Diencephalon (tissue), 2 donors: ENCODE measurements around a stretch of chr3.

- RAMPAGE, long total RNA = no peak
Observed at GRCh38 chr3:107523432-107524478, 993 bp downstream of the BBX start.

DNA sequence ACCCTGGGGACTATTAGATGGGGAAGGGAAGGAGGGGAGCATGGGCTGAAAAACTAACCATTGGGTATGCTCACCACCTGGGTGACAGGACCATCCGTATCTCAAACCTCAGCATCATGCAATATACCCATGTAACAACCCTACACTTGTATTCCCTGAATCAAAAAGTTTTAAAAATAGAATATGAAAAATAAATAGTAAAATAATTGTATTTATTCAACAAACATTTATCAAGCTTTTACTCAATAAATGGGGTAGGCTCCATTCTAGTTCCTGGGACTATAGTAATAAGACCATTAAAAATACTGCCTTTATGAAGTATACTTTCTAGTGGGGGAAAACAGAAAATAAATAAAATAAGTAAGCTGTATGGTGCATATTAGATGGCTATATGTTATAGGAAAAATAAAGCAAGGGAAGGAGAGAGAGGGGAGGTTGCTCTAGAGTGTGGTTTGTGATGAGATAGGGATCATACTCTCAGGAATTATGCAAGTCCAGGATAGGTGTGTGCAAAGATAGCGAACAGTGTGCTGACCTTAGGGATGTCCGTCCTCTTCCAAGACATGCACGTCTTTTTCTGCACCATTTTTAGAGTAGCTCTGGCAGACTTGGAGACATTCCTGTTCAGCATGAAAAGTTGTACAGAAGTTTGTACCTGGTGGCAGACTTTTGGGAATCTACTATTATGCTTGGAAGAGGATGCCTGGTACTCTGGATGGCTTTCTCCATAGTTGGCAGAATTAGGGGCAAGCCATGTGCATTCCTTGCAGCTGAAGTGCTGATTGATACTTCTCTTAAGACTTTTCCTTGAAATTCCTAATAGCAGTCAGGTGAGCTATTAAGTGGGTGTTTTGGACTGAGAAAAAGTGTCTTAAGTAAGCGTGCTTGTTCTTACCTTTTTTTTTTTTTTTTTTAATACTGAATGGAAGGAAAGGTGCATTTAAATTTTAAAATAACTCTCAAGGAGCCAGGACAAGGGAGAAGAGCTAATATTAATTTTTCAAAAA is 26.5 kb downstream of the BBX start:
- RAMPAGE, long total RNA = no peak

GRCh38 chr3:107570140-107570955 is 47.6 kb downstream of the BBX start:
- RAMPAGE, long total RNA = no peak

DNA sequence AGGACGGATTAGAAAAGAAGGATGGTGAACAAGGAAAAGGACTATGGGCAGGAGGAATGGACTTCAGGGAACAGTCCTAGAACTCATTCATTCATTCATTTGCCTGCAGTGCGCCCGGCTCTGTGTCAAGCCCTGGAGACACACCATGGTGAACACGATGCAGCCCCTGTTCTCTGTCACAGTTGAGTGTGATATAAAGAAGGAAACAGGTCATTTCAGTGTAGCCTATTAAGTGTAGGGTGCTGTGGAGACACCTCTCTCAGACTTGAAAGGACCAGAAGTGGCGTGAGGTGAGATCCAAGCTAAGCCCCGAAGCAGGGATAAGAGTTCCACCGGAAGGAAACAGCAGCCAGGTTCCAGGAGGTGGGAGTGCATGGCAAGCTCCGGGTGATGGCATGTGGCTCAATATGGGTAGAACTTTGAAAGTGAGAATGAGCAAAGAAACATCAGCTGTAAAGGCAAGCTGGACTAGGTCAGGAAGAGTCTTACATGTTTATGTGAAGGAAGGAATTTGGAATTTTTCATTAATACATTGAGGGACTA is 176.2 kb downstream of the BBX start:
- RAMPAGE, long total RNA = no peak

DNA sequence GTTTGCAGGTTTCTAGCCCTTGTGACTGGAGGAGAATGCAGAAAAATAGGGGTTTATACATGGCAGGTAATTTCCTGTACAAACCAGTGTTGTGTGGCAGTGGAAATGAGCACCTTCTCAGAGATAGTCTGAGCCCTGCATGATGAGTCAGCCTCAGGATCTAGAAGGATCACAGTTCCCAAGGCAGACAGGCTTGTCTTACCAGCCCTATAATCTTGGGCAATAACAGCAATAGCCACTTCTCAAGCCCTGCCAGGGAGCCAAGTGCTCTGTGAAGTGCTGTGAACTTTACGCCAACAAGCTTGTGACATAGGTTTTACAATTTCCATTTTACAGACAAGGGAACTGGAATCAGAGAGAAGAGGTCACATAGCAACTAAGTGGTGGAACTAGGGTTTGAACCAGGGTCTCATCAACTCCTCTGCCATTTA is 89.4 kb downstream of the CD47 start:
- RAMPAGE, long total RNA = no peak

DNA sequence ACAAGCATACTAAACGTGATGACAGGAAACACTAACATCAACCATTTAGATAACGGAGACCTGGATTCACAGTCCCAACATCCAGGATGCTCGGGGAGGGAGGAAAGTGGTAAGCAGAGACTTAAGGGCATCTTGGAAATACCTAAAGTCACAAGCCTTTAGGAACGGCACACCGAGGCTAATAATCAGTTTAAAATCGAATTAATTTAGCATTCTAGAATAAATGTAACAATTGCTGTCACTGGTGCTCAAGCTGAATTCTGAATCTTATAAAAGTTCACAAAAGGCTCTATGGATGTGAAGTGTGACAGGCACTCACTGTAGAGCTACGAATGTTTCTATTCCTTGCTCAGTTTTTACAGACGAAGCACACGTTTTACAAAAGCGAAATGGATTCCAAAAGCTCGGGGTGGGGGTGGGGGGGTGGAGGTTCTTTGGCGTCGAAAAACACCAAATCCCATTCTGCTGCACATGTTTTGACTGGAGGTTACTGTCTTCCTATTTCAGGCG is 1.2 kb downstream of the CD47 start:
- RAMPAGE, long total RNA = no peak

DNA sequence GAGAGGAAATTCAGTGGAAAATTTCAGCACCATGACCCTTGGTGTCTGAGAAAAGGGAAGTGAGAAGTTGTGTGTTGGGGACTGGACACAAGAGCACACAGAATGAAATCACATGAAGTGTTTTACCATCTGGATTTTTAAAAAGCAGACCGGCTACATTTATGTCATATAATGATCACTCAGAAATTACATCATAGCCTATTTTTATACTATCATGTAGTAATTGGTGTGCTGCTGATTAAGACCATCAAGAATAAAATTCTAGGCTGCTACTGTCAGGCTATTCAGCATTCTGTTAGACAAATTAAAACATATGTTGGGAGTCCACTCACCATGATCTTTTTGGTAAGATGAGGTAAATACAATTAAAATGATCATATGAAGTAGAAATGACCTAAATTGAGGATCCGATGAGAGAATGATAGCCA is 18.5 kb upstream of the MYH15 start:
- RAMPAGE, long total RNA = no peak

GRCh38 chr3:108756865-108757266 is 344 bp downstream of the RETNLB start:
- RAMPAGE, long total RNA = no peak

- RAMPAGE, long total RNA = no peak
Observed at GRCh38 chr3:110969576-110969938, 102.1 kb upstream of the NECTIN3 start.

DNA sequence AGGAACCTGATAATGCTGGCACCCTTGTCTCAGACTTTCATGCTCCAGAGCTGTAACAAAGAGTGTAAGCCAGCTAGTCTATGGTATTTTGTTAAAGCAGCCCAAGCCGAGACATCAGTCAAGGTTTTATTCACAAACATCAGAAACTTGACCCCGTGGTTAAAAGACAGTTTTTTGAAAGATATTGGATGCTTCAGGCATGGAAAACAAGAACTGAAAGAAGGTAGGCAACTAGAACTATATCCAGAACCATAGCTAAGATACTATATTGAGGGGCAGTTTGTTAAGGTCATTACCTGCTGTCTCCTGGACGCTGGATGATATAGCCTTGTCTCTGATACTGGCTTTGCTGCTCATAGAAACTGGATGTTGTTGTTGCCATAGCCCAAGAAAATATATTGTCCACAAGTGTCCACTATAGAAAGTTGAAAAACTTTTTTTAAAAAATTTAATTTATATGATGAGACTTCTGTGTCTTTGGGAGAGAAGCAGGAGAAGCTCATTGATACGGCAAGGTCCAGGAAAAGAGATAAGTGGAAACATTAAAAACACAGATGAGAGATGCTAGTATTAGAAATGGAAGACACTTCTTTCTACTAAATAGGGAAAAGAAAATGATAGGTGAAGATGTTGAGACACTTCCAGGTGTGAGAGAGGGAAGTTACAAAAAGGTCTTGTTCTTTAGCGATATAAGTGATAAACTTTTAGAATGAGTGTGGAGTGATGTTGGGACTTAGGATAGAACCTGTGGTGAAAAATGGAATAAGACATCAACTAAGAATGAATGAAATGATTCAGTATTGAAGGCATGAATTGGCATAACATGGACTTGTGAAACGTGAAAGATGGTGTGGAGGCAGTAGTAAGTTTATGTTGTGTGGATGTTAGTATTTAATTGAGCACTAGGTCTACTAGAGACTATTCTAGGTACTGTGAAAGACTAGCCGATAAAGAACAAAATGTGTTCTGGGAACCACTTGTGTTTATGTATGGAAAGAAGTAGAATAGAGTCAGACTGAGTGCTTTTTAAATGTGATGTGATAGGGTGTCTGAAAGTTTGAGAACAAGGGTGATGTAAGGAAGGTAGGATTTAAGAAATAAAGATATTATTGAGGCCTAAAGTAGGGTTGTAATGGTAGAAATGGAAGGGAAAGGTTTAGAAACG is 12.3 kb downstream of the NECTIN3 start:
- RAMPAGE, long total RNA = no peak

GRCh38 chr3:111594027-111594798 is 933 bp downstream of the ZBED2 start:
- RAMPAGE, long total RNA = no peak

DNA sequence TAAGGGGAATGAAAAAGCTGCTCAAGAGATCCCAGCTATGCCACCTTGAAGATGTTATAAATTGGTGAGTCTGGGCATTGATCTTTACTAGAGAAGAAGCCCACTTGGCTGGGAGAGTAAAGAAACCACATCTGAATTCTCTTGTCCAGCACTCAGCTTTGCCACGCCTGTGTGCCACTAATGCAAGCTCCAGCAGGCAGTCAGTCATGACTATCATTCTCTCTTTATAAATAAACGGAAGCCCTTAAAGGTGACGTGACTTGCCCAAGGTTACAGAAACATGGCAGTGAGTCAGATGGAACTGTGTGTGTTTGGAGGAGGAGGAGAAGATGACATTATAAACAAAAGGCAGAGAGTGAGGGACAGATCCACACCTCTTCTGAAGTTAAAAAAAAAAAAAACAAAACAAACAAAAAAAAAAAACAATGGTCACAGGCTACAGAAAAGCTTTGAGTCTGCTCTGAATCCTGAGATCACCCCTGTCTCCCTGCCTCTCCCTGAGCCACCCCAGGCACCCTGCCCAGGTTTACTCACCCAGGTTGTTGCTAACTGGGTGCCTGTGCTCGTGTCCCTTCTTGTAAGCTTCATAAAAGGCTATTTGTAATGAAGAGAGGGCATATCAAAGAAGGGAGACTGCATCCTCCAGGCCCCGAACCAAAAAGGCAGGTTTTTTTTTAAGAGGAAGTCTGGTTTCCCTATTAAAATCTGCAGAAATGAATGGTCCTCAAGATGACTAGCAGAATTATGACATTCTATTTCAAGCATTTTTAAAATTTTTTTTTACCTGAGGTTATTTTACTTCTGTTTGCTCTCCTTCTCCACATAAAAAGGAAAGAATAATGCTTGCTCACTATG is 64.9 kb downstream of the PLCXD2 start:
- RAMPAGE, long total RNA = no peak

DNA sequence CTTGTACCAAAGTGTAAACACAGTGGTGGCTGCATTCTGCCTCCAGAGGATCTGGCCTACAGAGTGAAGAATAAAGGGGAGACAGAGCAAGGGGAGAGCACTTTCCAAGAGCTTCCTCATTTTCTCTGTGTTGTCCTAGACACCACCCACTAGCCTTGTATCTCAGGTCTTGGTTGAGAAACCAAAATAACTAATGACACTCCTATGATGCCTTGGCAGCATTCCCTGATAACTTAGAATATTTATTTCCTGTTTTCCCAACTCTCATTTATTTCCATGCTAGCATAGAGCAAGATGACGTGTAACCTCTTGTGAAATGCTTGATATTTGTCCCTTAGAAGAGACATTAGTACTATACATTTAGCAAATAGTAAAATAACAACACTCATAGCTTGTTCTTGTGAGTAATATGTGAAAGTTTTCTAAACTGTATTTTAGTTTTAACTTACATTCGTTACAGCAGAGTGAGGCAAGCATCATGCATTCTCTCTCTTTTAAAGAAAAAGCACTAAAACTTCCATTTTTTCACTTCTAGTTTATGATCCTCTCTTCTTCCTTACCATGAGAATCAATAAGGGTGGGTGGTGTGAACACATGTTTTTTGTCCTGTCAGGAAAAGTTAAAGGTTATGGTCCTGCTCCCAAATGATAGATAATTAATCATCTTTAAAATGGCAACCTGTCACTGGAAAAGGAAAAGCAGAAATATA is 56.7 kb upstream of the PHLDB2 start:
- RAMPAGE, long total RNA = no peak

GRCh38 chr3:111851290-111852054 is 7.6 kb upstream of the PHLDB2 start:
- RAMPAGE, long total RNA = no peak

GRCh38 chr3:111861144-111861871 is 2.2 kb downstream of the PHLDB2 start:
- RAMPAGE, long total RNA = no peak

- RAMPAGE, long total RNA = no peak
Observed at GRCh38 chr3:111911397-111911967, 52.4 kb downstream of the PHLDB2 start.

DNA sequence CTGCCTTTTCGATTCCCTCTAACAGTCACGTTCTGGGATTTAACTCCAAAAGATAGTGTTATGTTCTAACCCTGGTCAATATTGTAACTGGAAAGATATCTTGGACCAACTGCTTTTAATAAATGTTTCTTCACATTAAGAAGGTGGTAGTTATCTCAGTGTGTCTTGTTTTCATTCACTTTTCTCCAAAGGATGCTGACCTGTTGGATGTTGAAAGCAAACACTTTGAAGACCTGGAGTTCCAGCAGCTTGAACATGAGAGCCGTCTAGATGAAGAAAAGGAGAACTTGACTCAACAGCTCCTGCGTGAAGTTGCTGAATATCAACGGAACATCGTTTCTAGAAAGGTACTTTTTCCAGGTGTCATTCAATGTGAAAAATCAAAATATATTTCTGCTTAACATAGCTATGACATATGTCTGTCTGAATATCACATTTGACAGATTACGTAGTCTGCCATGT is 39.5 kb upstream of the ABHD10 start:
- RAMPAGE, long total RNA = no peak

DNA sequence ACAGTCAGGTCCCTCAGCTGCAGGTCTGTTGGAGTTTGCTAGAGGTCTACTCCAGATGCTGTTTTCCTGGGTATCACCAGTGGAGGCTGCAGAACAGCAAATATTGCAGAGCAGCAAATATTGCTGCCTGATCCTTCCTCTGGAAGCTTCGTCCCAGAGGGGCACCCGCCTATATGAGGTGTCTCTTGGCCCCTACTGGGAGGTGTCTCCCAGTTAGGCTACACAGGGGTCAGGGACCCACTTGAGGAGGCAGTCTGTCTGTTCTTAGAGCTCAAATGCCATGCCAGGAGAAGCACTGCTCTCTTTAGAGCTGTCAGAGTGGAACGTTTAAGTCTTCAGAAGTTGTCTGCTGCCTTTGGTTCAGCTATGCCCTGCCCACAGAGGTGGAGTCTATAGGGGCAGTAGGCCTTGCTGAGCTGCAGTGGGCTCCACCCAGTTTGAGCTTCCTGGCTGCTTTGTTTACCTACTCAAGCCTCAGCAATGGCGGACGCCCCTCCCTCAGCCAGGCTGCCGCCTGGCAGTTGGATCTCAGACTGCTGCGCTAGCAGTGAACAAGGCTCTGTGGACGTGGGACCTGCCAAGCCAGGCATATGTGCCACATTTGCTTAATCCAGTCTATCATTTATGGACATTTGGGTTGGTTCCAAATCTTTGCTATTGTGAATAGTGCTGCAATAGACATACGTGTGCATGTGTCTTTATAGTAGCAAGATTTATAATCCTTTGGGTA is 13.8 kb upstream of the C3orf52 start:
- RAMPAGE, long total RNA = no peak

GRCh38 chr3:112120248-112120804 is 12.7 kb downstream of the GCSAM start:
- RAMPAGE, long total RNA = no peak

DNA sequence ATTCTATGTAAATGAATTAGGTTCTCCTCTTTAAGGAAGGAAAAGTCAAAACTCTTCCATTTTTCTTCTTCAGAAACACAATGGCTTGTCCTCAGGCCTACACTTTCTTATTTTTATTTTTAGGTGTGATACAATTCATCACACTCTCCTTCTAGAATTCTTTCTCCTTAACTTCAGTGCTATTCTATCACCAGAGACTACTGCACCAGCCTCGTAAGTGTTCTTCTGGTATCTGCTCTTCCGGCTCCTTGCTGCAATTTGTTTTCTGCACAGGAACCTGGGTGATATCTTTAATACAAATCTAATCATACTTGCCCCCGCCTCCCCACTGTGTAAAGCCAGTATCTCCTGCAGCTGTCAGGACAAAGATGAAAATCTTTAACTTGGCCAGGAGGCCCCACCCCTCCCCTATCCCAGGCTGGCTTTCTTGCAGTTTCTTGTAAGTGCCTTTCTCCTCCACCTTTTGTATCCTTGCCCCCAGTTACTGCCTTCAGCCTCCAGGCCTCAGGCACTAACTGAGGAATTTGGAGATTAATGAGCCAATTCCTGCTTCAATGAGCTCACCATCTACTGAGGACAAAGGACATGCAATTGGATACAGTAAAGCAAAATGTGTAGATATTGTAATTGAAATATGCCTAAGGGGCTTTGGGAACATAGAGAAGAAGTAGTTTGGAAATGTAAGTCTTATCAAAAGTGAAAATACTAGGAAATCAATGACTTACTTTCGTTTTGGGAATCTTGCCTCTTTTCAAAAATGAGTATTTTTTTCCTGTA is 6.6 kb downstream of the GCSAM start:
- RAMPAGE, long total RNA = no peak